ENCODE results near the gene BRAT1.

- PRO-cap, result no peak
- RRBS, result no CpG with 5 or more reads among the region's 12 CpGs
These were observed 8.7 kb downstream of the CHST12 start for GRCh38 chr7:2411808-2412724.

GRCh38 chr7:2493760-2494039 is 17.5 kb upstream of the GRIFIN start:
- PRO-cap, result no peak
- RRBS, result no CpG with 5 or more reads among the region's 3 CpGs

GRCh38 chr7:2540509-2540858 is 14.8 kb downstream of the BRAT1 start:
- PRO-cap, result no peak
- RRBS, result no CpG with 5 or more reads among the region's 11 CpGs

GRCh38 chr7:2547090-2547795 is 8.1 kb downstream of the BRAT1 start:
- PRO-cap, result no peak
- RRBS, result no CpG with 5 or more reads among the region's 14 CpGs

DNA sequence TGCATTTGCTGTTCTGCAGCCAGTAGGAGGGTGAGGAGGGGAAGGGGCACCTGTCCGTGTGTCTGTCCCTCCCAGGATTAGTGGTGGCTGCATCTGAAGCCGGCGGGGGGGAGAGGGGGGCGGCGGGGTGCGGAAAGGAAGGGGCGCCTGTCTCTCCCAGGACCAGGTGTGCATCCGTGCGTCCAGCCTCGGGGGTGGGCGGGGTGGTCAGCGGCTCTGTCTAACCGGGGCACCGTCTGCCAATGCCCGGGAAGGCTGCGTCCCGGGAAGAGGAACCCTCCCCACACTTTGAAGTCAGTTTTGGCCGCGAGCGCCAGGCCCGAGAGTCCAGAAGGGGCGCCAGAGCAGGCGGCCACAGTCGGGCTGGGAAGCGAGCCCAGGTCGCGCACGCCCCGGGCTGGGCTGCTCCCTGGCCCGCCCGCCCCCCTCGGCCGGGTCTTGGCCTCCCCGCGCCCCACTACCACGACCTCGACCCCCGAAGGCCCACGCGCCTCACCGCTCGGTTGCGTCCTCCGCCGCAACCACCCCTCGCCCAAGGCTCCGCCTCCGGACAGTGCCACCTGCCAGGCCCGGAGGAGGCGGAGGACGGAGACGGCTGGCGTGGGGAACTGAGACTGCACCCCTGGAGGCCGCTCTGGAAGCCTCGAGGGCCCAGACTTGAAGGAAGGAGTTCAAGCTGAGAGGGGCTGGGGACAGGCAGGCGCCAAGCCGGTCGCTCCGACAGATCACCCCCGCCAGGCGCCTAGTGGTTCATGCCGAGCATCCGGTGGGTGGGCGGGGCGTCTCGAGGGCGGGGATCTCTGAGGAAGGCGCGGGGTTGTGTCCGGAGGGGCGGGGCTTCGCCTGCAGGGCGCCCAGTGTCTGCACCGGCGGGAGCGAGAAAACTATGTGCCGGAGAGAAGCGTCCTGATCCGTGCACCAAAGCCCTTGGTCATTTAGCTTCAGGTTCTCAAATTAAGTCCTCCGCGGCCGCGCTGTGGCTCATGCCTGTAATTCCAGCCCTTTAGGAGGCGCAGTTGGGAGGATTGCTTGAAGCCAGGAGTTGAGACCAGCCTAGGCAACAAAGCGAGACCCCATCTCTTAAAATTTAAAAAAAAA is at the start of gene BRAT1:
Gene BRAT1 (minus strand): TSS at position 534 of the 1,098 bp plus-strand sequence.
- PRO-cap, result bidirectional peak, plus-strand start at position 887 of the sequence, minus-strand start at position 525 of the sequence
- RRBS, result 1% methylated on average over 45 of the region's 85 CpGs

- PRO-cap, result no peak
- RRBS, result no CpG with 5 or more reads among the region's 21 CpGs
These were observed 13.3 kb downstream of the IQCE start for GRCh38 chr7:2571910-2572637.

GRCh38 chr7:2662603-2662972 is 25.4 kb upstream of the AMZ1 start:
- PRO-cap, result no peak
- RRBS, result 50% methylated on average over 2 of the region's 13 CpGs

GRCh38 chr7:2821870-2822555 is 22.1 kb downstream of the GNA12 start:
- PRO-cap, result no peak
- RRBS, result no CpG with 5 or more reads among the region's 11 CpGs

- PRO-cap, result bidirectional peak, plus-strand start at chr7:2863921, minus-strand start at chr7:2863758
- RRBS, result no CpG with 5 or more reads among the region's 24 CpGs
These were observed 19.6 kb upstream of the GNA12 start for GRCh38 chr7:2863336-2864574.

DNA sequence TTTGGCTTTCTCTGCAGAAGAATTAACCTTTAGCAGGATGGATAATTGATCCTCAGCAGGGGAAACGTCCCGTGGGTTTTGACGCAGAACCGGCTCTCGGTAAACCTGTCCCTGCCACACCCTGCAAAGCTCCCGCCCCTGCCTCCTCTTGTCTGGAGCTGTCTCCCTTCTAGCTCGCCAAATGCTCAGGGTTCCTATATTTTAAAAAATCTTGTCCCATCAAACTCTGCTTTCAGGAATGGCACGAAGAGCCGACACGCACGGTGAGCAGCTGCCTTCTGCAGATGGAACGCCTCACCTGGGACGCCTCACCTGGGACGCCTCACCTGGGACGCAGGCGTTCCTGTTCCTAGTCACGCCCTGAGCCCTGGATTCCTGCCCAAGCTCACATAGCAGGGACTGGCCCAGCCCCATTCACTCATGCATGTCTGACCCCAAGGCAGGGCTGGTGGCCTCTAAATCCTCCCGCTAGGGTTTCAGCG is 49.9 kb downstream of the CARD11 start:
- PRO-cap, result no peak
- RRBS, result no CpG with 5 or more reads among the region's 19 CpGs

DNA sequence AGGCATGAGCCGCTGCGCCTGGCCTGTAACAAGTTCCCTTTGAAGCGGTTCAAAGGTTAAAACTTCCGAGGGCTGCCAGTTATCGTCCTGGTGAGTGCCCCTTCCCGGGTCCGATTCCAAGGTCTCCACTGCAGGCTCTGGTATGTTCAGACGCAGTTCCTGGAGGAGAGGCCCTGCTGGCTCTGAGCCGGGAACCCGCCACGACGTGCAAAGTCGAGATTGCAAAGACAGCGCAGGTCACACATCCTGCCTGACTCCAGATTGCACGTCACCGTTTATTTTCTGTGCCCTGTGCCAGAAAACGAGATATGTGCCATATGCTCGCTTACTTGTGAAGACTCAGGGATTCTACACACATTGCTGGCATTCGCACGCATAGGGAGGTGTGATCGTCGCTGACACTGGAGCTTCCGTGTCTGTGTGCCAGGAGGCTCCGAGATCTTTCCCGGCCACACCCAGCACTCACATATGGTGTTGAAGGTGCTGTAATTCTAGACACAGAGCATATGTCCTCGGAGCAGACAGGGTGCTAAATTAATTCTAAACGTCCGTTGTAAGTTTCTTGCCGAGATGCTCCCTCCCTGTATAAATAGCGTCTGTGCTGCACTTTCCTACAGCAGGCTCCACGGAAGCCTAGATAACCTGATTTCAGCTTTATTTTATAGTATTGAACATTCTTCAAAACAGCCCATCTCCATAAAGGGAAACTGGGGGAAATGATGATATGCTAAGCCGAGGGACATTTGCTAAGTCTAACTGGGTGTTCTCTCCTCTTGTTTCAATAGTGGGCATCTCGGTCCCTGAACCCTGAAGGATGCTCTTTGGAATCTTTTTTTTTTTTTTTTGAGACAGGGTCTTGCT is 119.5 kb upstream of the SDK1 start:
- PRO-cap, result no peak
- RRBS, result 36% methylated on average over 7 of the region's 33 CpGs

DNA sequence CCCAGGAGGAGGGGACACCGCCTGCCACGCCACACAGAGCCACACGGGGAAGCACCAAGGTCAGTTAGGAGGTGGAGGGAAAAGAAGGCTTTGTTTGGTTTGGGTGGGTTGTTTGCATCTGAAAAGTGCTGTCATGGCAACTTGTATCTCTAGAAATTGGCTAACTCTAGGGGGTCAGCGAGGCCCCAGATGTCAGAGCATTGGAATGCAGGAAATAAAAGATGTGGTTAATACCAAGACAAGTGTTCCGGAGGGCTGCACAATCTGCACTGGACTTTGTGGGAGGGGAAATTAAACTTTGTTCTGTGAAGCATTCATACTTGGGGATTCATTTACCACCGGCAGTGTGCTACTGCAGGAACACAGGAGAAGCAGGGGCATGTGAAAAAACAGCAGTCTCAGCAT is 106.3 kb upstream of the SDK1 start:
- PRO-cap, result no peak
- RRBS, result 22% methylated on average over 2 of the region's 6 CpGs

GRCh38 chr7:3245023-3245466 is 56.0 kb upstream of the SDK1 start:
- PRO-cap, result no peak
- RRBS, result no CpG with 5 or more reads among the region's 2 CpGs

- PRO-cap, result no peak
- RRBS, result no CpG with 5 or more reads among the region's 10 CpGs
These were observed 160.9 kb downstream of the SDK1 start for GRCh38 chr7:3461843-3462406.

DNA sequence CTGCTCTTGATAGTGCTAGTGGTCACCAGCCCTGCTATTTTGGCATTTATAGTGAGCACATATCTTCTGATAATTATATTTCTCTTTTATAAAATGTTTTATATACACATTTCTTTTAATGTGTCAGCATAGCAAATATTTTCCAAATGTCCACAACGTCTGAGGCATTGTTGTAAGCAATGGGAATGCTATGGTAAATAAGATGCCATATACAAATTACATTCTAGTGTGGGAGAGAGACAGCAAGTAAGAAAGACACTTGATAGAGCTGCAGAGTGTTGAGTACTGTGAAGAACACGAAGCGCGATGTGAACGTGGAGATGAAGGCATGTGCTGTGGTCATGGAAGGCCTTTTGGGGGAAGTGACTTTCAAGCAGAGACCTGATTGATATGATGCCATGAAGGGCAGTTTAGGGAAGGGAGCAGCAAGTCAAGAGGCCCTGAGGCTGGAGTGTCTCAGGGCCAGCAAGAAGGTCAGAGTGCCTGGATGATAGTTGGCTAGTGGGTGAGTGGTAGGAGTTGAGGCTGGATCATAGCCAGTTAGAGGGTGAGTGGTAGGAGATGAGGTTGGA is 226.1 kb downstream of the SDK1 start:
- PRO-cap, result no peak
- RRBS, result no CpG with 5 or more reads among the region's 5 CpGs

- PRO-cap, result no peak
- RRBS, result no CpG with 5 or more reads among the region's 6 CpGs
These were observed 337.9 kb downstream of the SDK1 start for GRCh38 chr7:3638967-3639266.

GRCh38 chr7:4238755-4239074 is 443.4 kb upstream of the FOXK1 start:
- PRO-cap, result no peak
- RRBS, result no CpG with 5 or more reads among the region's 7 CpGs

DNA sequence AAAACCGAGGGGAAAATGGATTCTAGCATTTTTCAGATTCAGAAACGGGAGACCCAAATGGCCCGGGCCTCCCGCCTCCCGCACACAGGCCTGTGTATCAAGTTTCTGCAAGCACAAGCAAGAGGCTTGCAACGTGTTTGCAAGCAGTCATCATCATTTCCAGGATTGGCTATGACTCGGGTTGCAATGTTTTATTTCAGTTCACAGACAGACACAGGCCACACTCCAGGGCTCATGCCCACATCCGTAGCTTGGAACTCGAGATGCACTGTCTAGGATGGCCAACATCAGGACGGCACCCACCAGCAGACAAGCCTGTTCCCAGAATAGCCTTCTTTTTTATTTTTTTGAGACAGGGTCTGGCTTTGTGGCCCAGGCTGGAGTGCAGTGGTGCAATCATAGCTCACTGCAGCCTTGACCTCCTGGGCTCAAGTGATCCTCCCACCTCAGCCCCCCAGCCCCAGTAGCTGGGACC is 68.2 kb upstream of the FOXK1 start:
- PRO-cap, result no peak
- RRBS, result 20% methylated on average over 2 of the region's 10 CpGs

GRCh38 chr7:4725256-4725890 is 43.3 kb downstream of the FOXK1 start:
- PRO-cap, result bidirectional peak, plus-strand start at chr7:4725439, minus-strand start at chr7:4725336; bidirectional peak, plus-strand start at chr7:4725784, minus-strand start at chr7:4725650
- RRBS, result 2% methylated on average over 16 of the region's 33 CpGs

GRCh38 chr7:4858132-4858559 is 3.7 kb downstream of the PAPOLB start:
- PRO-cap, result no peak
- RRBS, result no CpG with 5 or more reads among the region's 2 CpGs

All from kidney (tissue), 2 donors.